GM12878 (cell line): ENCODE measurements around a stretch of chr11.

DNA sequence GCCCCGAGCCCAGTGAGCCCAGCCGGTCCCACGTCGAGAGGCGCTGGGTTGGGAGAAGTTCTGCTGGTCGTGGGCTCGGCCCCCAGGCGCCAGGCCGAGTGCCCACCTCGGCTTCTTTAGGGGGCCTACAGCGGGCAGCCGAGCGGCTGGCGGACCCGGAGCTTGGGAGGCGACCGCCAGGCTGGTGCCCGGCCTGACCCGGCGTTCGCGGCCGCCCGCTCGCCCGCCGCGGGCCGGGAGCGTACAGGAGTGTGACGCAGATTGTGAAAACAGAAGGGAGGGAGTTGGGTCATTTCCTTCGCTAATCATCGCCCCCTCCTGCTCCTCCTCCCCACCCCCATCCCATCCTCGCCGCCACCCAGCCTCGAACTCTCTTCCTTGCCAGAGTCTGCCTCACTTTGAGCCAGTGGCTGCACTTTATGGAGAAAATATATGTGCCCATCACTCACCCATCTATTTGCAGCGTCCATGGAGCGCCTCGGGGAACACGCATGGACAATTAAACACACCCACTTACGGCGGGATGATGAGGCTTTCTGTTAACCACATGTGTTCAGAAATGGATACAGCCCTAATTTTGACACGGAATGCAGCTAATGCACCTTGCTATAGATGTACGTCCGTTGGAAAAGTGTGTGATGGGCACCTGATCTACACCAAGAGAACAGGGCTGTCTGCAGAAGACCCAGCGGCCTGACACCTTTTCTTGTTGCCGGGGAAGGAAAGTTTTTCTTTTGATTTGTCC lies 16.1 kb upstream of the PAX6 start:
- RAMPAGE, long total RNA, result no peak
- RRBS, 2 experiments, result 8 to 31% methylated on average over 11 of the region's 47 CpGs
CAGE:
- cytosol, long polyA minus RNA, result no peak
- cytosol, long polyA plus RNA, result no peak
- long polyA plus RNA, result no peak
- nucleolus, long total RNA, result no peak
- nucleus, long polyA plus RNA, result no peak
- nucleus, long total RNA, result no peak

- RAMPAGE, long total RNA, result no peak
- RRBS, 2 experiments, result no CpG with 5 or more reads among the region's 8 CpGs
CAGE:
- cytosol, long polyA minus RNA, result no peak
- cytosol, long polyA plus RNA, result no peak
- long polyA plus RNA, result no peak
- nucleolus, long total RNA, result no peak
- nucleus, long polyA plus RNA, result no peak
- nucleus, long total RNA, result no peak
Observed at GRCh38 chr11:32386779-32387206, 48.5 kb downstream of the WT1 start.

DNA sequence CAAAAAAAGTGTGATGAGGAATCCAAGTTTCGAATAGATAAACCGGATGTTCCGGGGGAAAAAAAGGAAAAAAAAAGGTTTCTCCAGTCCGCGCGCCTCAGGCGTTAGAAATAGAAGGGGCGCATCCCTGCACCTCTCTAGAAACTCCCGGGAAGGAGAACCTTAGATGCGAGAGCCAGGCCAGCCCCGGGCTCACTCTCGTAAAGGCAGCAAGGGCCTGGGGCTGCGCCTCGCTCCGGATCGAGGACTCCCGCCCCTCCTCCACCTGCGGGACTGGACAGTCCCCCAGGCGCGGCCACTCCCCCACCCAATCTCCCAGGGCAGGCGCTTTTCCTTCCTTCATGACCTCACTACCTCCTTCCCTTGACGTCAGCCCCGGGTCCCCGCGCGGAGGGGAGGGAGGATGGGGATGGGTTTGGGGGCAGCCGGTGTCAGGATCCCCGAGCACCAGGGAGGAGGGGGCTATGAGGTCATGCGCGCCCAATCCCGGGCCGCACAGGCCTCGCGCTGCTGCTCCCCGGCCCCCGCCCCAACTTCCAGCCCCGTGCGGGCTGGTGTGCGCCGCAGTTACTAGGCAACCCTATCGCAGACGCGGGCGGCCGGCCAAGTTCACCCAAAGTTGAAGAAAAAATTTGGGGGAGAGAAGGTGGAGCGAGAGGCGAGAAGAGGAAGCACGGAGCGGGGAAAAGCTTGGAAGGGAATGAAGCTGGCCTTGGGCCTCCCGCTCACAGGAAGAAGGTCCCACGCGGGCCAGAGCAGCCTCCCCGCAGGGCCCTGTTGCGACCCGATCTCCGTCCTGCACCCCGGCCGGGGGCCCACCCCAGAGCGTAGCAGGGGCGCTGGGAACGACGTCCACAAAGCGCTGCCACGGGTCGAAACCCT lies 8.5 kb downstream of the WT1 start:
- RAMPAGE, long total RNA, result no peak
- RRBS, 2 experiments, result 7 to 44% methylated on average over 26 to 27 of the region's 65 CpGs
CAGE:
- cytosol, long polyA minus RNA, result no peak
- cytosol, long polyA plus RNA, result no peak
- long polyA plus RNA, result no peak
- nucleolus, long total RNA, result no peak
- nucleus, long polyA plus RNA, result no peak
- nucleus, long total RNA, result no peak

DNA sequence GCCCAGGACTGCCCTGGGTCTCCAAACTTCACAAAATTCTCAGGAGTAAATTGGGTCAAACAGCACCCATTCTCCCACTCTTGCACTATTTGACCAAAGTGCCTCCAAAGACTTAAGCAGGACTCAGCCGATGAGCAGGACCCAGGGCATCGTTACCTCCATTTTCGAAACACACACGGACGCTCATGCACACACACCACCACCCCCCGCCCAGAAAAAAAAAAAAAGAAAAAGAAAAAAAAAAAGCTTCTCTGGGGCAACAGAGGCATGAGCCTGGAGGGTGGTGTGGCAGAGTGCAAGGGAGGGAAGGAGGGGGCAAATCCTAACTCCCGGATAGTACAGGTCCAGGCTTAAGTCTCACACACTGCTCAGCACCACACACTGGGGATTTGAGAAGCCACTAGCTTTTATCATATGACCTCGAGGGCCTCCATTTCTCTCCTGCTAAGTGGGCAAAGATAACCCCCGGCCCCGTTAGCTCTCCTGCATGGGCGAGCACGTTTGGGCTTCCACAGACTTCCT lies 5.5 kb downstream of the WT1 start:
- RAMPAGE, long total RNA, result no peak
- RRBS, 2 experiments, result no CpG with 5 or more reads among the region's 12 CpGs
CAGE:
- cytosol, long polyA minus RNA, result no peak
- cytosol, long polyA plus RNA, result no peak
- long polyA plus RNA, result no peak
- nucleolus, long total RNA, result no peak
- nucleus, long polyA plus RNA, result no peak
- nucleus, long total RNA, result no peak

DNA sequence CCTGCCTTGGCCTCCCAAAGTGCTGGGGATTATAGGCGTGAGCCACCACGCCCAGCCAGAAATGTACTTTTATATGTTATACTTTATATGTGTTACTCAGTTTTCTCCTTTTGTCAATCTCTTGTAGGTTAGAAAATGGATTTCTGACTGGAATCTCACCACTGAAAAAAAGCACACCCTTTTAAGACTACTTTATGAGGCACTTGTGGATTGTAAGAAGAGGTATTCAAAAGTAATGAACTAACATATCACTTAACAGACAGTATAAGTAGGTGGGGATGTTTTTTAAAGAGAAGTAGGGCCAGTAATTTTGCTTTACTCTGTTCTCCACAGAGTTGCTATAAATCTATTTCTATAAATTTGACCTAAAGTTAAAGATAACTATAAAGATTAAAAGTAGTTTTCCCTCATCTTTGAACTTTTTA lies 5.8 kb downstream of the EIF3M start:
- RAMPAGE, long total RNA, result no peak
- RRBS, 2 experiments, result no CpG with 5 or more reads among the region's 2 CpGs
CAGE:
- cytosol, long polyA minus RNA, result no peak
- cytosol, long polyA plus RNA, result no peak
- long polyA plus RNA, result no peak
- nucleolus, long total RNA, result no peak
- nucleus, long polyA plus RNA, result no peak
- nucleus, long total RNA, result no peak

DNA sequence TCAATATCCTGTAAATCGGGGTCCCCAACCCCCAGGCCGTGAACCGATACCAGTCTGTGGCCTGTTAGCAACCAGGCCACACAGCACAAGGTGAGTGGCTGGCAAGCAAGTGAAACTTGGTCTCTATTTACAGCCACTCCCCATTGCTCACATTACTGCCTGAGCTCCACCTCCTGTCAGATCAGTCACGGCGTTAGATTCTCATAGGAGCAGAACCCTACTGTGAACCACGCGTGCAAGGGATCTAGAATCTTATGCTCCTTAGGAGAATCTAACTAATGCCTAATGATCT lies 27.8 kb upstream of the DEPDC7 start:
- RAMPAGE, long total RNA, result no peak
- RRBS, 2 experiments, result no CpG with 5 or more reads among the region's 7 CpGs
CAGE:
- cytosol, long polyA minus RNA, result no peak
- cytosol, long polyA plus RNA, result no peak
- long polyA plus RNA, result no peak
- nucleolus, long total RNA, result no peak
- nucleus, long polyA plus RNA, result no peak
- nucleus, long total RNA, result no peak

GRCh38 chr11:33132078-33132967 lies 29.0 kb downstream of the CSTF3 start:
- RAMPAGE, long total RNA, result no peak
- RRBS, 2 experiments, result no CpG with 5 or more reads among the region's 5 CpGs
CAGE:
- cytosol, long polyA minus RNA, result no peak
- cytosol, long polyA plus RNA, result no peak
- long polyA plus RNA, result no peak
- nucleolus, long total RNA, result no peak
- nucleus, long polyA plus RNA, result no peak
- nucleus, long total RNA, result no peak

GRCh38 chr11:33159484-33159873 lies 1.8 kb downstream of the CSTF3 start:
- RAMPAGE, long total RNA, result no peak
- RRBS, 2 experiments, result no CpG with 5 or more reads among the region's 15 CpGs
CAGE:
- cytosol, long polyA minus RNA, result no peak
- cytosol, long polyA plus RNA, result no peak
- long polyA plus RNA, result no peak
- nucleolus, long total RNA, result no peak
- nucleus, long polyA plus RNA, result no peak
- nucleus, long total RNA, result no peak

DNA sequence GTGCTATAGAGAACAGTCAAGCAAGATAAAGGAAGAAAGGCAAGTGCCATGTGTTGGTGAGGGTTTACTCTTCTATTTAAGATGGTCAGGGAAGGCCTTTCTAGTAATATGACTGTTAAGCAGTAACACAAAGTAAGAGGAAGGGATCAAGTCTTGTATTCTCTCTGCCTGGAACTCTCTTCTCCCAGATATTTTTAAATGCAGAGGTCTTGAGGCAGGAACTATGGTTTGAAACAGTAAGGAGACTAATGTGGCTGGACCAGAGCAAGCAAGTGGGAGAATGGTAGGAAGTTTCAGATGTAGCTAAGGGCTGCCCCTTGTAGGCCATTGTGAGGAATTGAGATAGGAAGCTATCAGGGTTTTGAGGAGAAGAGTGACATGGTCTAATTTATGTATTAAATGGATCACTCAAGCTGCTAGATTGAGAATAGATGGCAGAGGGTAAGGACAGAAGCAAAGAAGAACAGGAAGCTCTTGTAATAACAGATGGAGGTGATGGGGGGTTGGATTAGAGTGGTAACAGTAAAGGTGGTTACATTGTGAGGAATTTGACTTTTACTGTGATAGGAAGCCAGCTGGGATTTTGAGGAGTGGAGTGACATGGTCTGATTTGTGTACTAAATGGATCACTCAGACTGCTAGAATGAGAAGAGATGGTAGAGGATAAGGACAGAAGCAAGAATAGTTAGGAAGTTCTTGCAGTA lies 55.9 kb upstream of the KIAA1549L start:
- RAMPAGE, long total RNA, result no peak
CAGE:
- cytosol, long polyA minus RNA, result no peak
- cytosol, long polyA plus RNA, result no peak
- long polyA plus RNA, result no peak
- nucleolus, long total RNA, result no peak
- nucleus, long polyA plus RNA, result no peak
- nucleus, long total RNA, result no peak

GRCh38 chr11:33703168-33703712 lies 2.6 kb upstream of the C11orf91 start:
- RAMPAGE, long total RNA, result no peak
- RRBS, 2 experiments, result no CpG with 5 or more reads among the region's 6 CpGs
CAGE:
- cytosol, long polyA minus RNA, result no peak
- cytosol, long polyA plus RNA, result no peak
- long polyA plus RNA, result no peak
- nucleolus, long total RNA, result no peak
- nucleus, long polyA plus RNA, result no peak
- nucleus, long total RNA, result no peak

GRCh38 chr11:33703713-33704710 lies 3.4 kb upstream of the C11orf91 start:
- RAMPAGE, long total RNA, result no peak
- RRBS, 2 experiments, result no CpG with 5 or more reads among the region's 12 CpGs
CAGE:
- cytosol, long polyA minus RNA, result no peak
- cytosol, long polyA plus RNA, result no peak
- long polyA plus RNA, result no peak
- nucleolus, long total RNA, result no peak
- nucleus, long polyA plus RNA, result no peak
- nucleus, long total RNA, result no peak

DNA sequence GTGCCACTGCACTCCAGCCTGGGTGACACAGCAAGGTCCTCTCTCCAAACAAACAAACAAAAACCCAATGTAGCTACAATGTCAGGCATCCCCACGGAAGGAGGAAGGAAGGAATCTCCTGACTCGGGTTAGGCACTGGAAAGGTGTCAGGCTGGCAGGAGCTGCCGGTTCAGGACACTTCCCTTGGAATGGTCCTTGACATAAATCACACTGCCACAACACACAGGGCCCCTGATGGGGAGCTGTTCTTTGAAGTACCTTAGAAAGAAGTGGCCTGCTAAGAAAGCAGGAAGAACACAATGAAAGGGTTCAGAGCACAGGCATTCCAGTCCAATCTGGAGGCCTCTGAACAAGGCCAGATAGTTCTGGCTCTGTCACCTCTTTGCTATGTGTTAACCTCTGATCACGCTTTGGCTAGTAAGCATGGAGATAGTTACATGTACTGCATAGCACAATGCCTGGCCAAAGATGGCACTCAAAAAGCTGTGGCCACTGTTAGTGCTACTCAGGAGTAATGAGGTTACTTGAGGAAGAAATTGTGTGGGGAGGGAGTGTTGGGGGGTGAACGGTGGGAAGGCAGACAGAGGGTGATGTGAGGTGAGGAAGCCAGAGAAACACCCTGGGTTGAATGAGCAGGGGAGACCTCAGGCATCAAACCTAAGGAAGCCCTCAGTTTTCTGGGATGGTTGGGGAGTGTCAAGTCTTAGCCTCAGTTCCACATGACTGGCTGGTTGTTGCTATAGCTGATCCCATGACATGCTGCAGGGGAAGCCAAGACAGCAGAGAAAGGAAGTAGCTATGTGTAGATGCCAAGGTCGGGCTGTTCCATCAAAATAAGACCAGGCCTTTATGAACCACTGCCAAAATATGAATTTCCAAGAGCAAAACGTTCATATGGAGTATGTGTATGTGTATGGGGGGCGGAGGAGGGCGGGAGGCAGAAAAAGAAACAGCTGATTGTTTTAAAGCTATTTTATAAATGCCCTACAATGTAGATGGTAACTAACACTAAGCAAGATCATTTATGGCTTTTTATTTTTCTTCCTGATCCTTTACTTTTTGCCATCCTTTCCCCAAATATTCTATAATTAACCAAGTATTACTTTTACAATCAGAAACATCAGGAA lies 11.8 kb downstream of the CD59 start:
- RAMPAGE, long total RNA, result no peak
- RRBS, 2 experiments, result no CpG with 5 or more reads among the region's 9 CpGs
CAGE:
- cytosol, long polyA minus RNA, result no peak
- cytosol, long polyA plus RNA, result no peak
- long polyA plus RNA, result no peak
- nucleolus, long total RNA, result no peak
- nucleus, long polyA plus RNA, result no peak
- nucleus, long total RNA, result no peak

DNA sequence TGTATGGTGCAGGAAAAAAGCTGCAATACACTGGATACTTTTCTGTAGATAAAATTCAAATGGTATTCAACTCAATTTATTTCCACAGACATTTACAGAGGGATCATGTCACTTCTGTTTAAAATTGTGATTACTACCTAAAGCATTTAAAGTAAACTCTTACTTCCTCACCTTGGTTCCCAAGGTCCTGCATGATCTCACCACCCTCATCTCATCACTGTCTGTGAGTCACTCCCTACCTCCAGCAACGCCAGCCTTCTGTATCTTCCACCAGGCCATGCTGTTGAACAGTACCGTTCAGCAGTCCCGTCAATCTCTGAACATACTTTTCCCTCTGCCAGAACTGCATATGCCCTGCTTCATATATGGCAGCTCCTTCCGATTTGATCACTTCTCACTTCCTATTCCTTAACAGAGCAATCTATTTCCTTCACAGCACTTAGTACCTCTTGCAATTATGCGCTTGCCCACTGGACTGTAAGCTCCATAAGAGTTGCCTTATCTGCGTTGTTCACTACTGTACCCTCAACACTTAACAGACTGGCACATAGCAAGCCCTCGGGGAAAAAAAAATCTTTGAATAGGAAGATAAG lies 2.0 kb downstream of the FBXO3 start:
- RAMPAGE, long total RNA, result no peak
- RRBS, 2 experiments, result no CpG with 5 or more reads among the region's 7 CpGs
CAGE:
- cytosol, long polyA minus RNA, result no peak
- cytosol, long polyA plus RNA, result no peak
- long polyA plus RNA, result no peak
- nucleolus, long total RNA, result no peak
- nucleus, long polyA plus RNA, result no peak
- nucleus, long total RNA, result no peak

DNA sequence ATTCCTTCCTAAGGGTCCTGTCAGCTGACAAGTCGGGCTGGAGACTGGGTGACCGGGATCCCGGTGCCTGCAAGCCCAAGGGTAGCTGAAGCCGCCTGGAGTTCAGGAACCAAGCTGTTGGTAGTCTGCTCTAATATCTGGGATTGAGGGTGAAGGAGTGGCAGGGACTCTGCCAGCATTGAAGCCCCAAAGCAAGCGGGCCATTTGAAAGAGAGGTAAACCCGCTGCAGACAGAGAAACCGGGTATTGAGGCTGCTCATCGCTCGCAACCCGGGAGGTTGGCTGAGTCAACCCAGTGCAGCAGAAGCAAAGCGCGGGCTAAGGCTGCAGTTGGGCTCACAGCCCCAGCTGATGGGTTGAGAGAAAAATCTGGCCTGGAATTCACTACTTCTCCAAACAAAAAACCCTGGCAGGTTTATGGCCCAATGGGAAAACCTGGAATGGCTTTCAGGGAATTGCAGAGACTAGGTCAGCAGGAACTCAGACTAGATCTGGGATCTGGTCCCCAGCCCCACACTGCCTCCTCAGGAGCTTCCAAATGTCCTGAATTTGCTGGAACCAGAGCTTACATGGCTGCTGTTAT lies 28.2 kb upstream of the FBXO3 start:
- RAMPAGE, long total RNA, result no peak
- RRBS, 2 experiments, result no CpG with 5 or more reads among the region's 12 CpGs
CAGE:
- cytosol, long polyA minus RNA, result no peak
- cytosol, long polyA plus RNA, result no peak
- long polyA plus RNA, result no peak
- nucleolus, long total RNA, result no peak
- nucleus, long polyA plus RNA, result no peak
- nucleus, long total RNA, result no peak

DNA sequence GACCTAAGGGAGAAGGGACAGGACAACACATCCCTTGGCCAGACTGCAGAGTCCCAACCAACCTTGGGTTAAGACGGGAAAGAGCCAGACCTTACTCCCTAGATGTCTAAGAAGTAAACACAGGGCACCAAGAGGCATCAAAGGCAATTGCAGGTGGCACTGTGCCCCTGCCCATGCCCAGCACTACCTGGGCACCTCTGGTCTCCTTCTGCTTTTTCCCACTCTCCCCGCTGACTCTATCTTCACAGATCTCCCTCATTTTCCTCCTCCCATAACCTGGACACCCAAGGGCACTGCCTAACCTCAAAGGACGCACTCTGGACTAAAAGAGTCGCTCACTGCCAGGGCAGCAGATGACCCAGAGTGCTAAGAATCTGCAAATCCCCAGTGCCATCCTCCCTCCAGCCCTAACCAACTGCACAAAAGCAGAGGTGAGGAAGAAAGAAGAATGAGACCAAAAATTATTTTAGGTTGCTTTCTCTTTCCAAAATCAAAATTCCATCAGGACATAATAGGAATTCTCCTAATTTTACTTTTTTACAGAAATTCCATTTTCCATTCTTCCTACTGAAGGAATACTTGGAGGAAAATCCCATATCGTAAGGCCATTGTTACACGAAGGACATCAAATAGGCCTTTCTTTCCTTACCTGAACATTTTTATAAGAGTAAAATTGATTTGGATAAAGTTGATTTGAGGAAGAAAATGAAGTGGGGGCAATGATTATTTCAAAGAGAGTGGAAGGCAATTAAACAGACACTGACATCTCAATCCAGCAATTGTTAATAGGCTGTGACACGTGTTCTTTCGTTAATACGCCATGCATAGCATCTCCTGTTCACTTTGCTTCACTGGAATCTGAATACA lies 26.7 kb downstream of the LMO2 start:
- RAMPAGE, long total RNA, result no peak
- RRBS, 2 experiments, result no CpG with 5 or more reads among the region's 9 CpGs
CAGE:
- cytosol, long polyA minus RNA, result no peak
- cytosol, long polyA plus RNA, result no peak
- long polyA plus RNA, result no peak
- nucleolus, long total RNA, result no peak
- nucleus, long polyA plus RNA, result no peak
- nucleus, long total RNA, result no peak

- RAMPAGE, long total RNA, result no peak
- RRBS, 2 experiments, result no CpG with 5 or more reads among the region's 8 CpGs
CAGE:
- cytosol, long polyA minus RNA, result no peak
- cytosol, long polyA plus RNA, result no peak
- long polyA plus RNA, result no peak
- nucleolus, long total RNA, result no peak
- nucleus, long polyA plus RNA, result no peak
- nucleus, long total RNA, result no peak
Observed at GRCh38 chr11:33930218-33930994, 38.5 kb upstream of the LMO2 start.

DNA sequence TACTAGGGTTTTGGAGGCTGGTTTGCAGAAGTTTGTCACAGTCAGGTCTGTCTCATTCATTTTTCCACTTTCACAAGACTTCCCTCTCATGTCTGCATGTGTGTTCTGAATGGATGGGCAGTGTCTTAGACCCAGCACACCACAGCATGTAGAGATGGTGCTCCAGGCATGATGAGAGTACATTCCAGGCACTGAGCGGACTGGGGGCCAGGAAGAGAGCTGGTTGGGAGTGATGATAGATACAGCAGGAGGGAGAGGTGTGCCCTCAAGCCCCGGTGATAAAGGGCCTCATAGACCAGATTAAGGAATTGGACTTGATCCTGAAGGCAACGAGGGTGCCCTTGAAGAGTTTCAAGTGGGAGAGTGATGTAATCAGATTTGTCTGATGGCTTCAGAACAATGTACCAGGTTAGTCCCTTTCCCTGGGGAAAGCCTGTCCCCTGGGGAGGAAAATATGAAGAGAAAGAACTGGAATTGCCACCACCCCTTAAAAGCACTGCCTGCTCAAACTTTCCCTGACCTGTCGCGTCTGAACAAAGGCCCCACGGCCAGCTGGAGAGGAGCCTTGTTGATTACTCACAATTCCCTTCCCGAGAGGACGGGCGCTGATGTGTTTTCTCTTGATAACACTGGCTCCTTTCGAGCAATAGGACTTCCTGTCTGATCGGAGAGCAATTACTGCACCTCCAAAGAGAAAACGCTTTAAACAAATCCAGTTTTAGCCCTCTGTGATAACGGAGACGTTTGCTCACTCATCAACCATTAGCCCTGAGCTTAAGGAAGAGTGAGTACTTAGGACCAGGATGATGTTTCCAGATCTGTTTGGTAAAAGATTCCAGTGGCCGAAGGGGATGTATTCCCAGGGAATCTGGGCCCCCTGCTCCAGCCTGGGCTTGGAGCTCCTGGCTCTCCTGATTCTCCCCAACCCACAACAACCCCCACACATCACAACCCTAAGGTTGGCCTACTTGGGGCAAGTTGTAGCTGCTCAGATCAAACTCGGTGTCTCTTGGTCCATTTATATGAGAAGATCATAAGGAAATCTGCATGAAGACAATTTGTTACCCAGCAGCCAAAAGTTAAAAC lies 45.3 kb upstream of the LMO2 start:
- RAMPAGE, long total RNA, result no peak
- RRBS, 2 experiments, result no CpG with 5 or more reads among the region's 16 CpGs
CAGE:
- cytosol, long polyA minus RNA, result no peak
- cytosol, long polyA plus RNA, result no peak
- long polyA plus RNA, result no peak
- nucleolus, long total RNA, result no peak
- nucleus, long polyA plus RNA, result no peak
- nucleus, long total RNA, result no peak

GRCh38 chr11:34052762-34054003 lies 1.7 kb downstream of the CAPRIN1 start:
- RAMPAGE, long total RNA, result no peak
- RRBS, 2 experiments, result no CpG with 5 or more reads among the region's 58 CpGs
CAGE:
- cytosol, long polyA minus RNA, result no peak
- cytosol, long polyA plus RNA, result no peak
- long polyA plus RNA, result no peak
- nucleolus, long total RNA, result no peak
- nucleus, long polyA plus RNA, result no peak
- nucleus, long total RNA, result no peak

DNA sequence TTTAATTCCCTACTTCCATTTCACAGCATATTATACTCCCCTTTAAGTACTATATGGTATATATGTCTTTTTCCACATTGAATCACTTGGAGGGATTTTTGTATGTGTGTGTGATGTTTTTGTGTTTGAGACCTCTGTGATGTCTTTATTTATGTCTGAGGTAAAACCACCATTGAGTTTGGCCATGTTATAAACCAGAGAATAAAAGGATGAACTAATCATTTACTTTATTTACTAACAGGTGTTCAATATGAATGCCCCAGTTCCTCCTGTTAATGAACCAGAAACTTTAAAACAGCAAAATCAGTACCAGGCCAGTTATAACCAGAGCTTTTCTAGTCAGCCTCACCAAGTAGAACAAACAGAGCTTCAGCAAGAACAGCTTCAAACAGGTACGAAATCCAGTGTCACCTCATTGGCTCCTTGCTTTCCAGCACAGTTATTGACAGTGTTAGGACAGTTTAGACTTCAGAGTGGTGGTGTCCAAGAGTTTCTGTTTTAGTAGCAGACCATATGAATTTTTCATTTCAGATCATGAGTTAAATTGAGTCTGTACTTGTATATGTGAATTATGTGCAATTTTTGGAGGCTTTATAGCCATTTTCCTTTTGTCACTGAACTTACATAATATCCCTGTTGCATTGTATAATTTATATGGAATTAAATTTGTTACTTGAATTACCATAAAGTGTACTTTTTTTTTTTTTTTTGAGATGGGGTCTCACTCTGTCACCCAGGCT lies 13.6 kb upstream of the NAT10 start:
- RAMPAGE, long total RNA, result no peak
- RRBS, 2 experiments, result no CpG with 5 or more reads among the region's 1 CpG
CAGE:
- cytosol, long polyA minus RNA, result no peak
- cytosol, long polyA plus RNA, result no peak
- long polyA plus RNA, result no peak
- nucleolus, long total RNA, result no peak
- nucleus, long polyA plus RNA, result no peak
- nucleus, long total RNA, result no peak